ENCODE measurements around a stretch of chr12.

- PRO-cap, 2 experiments, result no peak in any of the 2 experiments
These were observed 122.8 kb downstream of the SLC38A4 start for GRCh38 chr12:46702804-46703524.

- PRO-cap, 2 experiments, result no peak in any of the 2 experiments
These were observed 8.3 kb upstream of the AMIGO2 start for GRCh38 chr12:47087688-47088926.

- PRO-cap, 2 experiments, result no peak in any of the 2 experiments
These were observed 129.8 kb upstream of the AMIGO2 start for GRCh38 chr12:47209544-47209907.

- PRO-cap, 2 experiments, result no peak in any of the 2 experiments
These were observed 273.8 kb upstream of the AMIGO2 start for GRCh38 chr12:47353513-47354034.

GRCh38 chr12:47377332-47378057 lies 297.7 kb upstream of the AMIGO2 start:
- PRO-cap, 2 experiments, result no peak in any of the 2 experiments

DNA sequence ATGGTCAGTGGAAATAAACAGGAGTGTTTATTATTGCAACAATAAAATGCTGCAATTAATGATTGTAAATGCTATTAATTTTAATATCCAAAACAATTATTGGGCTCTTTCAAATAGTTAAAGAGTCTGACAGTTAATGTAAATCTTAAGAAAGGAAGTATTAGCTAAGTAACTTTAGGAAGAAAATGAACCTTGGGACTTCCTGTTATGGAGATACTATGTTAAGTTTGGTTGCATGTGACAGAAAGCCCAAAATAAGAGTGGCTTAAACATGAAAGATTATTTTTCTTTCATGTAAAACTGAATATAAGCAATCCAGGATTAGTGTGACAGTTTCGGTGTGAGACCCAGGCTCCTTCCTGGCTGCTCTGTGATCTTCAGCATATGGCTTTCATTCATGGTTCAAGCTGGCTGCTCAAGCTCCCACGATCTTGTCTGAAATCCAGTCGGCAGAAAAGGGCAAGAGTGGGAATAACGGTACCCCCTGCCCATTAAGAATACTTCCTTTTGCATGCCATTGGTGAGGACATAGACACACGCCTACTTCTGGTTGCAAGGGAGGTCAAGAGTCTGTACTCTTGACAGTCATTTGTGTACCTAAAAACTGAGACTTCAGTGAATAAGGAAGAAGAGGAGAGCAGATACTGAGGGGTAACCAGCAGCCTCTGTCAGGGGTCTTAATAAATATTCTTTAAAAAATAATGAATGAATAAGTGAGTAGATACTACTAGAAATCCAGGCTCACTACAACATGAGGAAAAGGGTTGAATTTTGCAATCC lies 2.2 kb upstream of the RPAP3 start:
- PRO-cap, 2 experiments, result peak in 2 of 2 experiments; most common plus-strand start position 332 of the sequence (in 2); most common minus-strand start position 187 of the sequence (in 1)

DNA sequence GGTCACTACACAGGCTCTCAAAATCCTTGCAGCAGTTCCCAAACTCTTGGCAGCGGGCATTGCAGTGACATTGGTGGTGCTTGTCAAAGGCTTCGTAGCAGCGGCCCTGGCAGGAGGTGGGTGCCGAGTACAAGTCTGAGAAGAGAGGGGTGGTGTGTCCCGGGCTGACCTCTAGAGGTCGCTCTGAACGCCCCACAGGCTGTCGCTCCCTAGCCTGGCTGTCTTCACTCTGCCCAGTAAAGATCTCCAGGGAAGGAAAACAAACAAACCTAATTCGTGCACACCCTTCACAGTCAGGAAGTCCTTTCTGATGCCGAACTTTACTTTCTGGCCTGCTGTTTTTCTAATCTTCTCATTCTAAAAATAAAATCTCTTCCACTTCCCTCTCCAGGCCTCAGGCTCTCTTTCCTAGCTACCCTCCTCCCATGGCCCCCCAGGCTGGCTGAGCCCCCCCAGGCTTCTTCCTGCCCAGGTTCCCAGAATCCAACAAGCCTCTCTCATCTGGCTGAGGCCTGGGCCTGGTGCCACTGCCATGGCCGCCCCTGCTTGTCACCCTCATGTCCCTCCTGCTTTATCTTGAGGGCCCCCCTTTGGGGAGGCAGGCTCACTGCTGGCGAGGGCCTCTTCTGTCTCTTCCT lies 7.7 kb downstream of the ENDOU start:
- PRO-cap, 2 experiments, result no peak in any of the 2 experiments

GRCh38 chr12:47774002-47774273 lies 900 bp downstream of the SLC48A1 start:
- PRO-cap, 2 experiments, result no peak in any of the 2 experiments

GRCh38 chr12:47777723-47778515 lies 4.9 kb downstream of the SLC48A1 start:
- PRO-cap, 2 experiments, result no peak in any of the 2 experiments

DNA sequence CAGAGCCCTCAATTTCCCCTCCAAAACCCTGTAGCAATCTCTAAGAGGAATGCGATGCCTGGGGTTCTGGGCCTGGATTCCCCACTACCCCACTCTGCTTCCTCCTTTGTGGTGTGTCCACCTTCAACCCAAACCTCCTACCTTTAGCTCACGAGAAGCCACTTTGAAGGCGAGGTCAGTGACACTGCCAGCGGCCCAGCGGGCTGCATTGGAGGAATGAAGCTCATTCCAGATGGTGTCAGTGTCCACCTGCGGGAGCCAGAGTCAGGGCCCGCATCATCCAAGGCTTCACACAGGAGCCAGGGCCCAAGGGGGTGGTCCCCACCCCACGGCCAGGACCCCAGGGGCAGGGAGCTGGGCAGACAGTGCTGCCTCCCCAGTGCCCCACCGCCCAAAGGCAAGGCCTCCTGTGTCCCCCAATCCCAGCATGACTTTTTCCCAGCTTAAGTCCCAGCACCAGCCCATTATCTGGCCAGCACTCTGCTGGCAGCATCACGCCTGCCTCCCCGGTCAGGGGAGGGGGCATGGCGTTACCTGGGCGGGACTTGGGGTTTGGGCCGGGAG lies 16.7 kb downstream of the SLC48A1 start:
- PRO-cap, 2 experiments, result no peak in any of the 2 experiments

- PRO-cap, 2 experiments, result no peak in any of the 2 experiments
These were observed 17.5 kb downstream of the HDAC7 start for GRCh38 chr12:47801960-47802817.

DNA sequence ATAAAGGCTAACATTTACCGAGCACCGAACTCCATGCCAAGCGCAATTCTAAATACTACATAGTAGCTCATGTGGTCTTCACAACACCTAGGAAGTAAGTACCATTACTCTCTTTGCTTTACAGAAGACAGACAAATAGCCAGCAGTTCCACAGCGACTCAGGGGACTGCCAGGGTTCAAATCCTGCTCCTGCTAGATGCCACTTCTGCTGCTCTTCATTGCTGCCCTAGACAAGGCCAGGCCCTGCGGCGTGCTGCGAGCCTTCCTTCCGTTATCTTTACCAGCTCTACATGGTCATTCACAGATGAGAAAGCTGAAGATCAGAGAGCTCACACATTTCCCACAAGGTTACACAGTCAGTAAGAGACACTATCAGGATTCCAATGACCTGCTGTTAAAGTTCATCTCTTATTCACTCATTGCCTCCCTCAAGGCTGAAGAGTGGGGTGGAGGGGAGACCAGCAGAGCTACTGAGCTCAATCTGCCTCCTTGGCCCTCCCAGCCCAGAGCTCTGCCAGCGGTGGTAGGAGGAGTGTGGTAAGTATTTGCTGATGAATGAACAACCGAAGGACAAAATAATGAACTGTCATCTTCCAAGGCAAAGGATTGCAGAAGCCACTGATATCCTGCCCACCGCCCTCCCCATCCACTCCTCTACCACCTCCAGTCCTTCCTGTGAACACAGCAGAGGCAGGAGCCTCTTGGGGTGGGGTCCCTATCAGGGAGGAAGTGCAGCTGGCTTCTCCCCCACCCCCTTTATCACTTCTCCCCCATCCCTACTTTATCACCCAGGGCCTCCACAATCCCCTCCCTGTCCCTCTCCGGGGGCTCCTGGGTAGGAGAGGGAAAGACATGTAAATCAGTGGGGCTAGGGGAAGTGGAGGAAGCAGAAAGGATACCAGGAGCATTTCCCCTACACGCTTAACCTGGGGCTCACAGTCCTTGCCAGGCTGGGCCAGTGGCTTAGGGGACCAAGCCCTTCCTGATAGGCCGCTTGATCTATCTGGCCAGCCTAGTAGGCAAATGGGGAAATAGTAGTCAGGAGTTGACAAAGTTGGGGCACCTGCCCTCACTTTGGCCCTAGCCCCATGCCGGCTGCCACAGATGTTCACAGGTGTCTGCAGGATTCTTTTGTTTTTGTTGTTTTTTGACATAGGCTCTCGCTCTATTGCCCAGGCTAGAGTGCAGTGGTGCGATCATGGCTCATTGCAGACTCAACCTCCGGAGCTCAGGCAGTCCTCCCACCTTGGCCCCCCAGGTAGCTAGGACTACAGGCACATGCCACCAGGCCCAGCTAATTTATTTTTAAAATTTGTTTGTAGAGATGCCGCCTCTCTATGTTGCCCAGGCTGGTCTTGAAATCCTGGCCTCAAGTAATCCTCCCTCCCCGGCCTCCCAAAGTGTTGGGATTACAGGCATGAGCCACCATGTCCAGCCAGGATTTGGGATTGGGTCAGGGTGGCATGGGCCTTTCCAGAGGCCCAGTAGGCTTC lies 15.0 kb upstream of the HDAC7 start:
- PRO-cap, 2 experiments, result no peak in any of the 2 experiments

GRCh38 chr12:47881966-47882270 lies 22.9 kb downstream of the VDR start:
- PRO-cap, 2 experiments, result no peak in any of the 2 experiments

DNA sequence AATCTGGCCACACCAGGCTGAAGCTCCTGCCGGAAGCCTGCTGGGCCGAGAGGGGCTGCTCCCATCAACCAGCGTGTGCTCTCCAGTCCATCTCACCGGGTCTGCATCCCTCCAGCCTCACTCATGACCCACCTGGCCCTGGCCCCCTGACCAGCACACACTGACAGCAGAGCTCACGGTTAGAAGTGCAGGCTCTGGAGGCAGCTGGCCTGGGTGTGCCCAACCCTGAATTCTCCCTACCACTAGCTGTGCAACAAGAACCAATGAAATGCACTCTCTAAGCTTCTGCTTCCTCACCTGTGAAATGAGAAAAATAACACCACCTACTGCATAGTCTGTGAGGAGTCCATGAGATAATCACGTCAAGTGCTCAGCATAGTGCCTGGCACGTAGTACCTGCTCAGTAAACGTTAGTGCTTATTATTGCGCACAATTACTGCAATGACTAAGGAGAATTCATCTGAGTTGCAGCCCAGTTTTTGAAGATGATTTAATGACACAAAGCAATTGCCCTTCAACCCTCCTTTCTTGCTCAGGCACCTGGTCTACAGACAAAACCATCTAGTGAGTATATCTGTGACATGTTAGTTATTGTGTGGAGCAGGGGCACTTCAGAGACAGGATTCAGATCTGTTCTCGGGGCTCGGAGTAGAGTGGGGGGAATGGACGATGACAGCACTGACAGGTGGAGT lies 8.8 kb downstream of the VDR start:
- PRO-cap, 2 experiments, result no peak in any of the 2 experiments

GRCh38 chr12:48106464-48106640 lies 473 bp upstream of the SENP1 start:
- PRO-cap, 2 experiments, result peak in 2 of 2 experiments; most common plus-strand start chr12:48106536 (in 2)

GRCh38 chr12:48656704-48656959 lies 25.4 kb downstream of the KANSL2 start:
- PRO-cap, 2 experiments, result no peak in any of the 2 experiments

DNA sequence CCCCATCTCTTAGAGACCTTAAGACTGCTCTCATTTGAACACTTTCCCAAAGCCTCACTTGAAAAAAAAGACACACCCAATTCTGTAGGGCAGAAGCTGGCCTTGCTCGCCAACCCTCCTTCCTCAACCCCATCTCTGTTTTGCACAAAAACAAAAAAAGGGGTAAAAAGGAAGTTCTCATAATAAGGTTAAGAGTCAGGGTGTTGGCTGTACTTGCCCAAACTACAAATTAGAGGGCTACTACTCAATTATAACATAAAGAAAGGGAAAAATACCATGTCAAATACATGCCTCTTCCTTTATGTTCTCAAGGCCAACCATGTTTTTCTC lies 9.9 kb upstream of the KANSL2 start:
- PRO-cap, 2 experiments, result no peak in any of the 2 experiments

GRCh38 chr12:48717518-48717859 lies 982 bp upstream of the CCNT1 start:
- PRO-cap, 2 experiments, result no peak in any of the 2 experiments

DNA sequence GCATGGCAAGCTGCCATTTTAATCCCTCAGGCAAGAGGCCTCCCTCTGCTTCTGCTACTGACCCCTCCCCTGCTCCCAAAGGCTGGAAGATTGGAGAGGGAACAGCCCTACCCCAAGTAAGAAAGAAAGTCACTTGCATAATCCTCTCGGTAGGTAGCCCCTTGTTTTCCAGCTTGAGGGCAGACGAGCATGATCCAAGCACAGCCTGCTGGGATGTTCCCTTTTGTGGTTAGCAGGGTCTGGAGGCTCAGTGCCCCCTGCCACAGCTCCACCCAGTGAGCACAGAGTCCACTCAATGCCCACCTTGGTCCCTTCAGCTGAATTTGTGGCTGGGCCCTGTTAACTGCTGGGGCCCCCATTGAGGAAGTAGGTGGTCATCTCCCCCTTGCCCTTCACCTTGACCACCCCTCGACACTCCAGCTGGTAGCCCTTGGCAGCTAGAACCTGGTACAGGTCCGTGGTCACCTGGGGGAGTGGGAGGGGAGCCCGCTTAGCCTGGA lies 20.6 kb downstream of the ADCY6 start:
- PRO-cap, 2 experiments, result no peak in any of the 2 experiments

GRCh38 chr12:48779315-48780425 lies 9.2 kb downstream of the ADCY6 start:
- PRO-cap, 2 experiments, result no peak in any of the 2 experiments

All from helper T cell (primary cell).